A172 (cell line): Measurements from ENCODE around the genes RANBP3L and GDNF.

DNA sequence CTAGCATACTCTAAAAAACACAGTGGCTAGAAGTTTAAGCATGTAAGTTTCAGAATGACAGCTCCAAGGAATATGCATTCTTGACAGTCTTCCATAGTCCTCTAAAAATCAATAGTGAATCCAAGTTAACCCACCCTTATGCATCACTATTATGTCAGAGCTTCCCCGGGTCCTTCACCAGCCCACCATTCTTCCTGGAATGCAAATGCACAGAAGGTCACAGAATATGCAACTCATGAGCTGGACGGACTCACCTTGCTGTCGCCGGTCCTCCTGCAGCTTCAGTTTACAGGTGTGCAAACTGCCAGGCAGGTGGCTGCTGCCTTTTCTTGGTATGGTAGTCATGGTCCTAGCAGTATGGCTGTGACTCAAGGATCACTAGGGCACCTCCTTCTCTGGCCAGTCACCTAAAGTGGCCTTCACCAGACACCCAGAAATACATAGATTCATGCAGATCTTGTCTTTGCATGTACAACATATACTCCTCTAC lies 585 bp downstream of the RANBP3L start:
- RAMPAGE, long total RNA: no peak

DNA sequence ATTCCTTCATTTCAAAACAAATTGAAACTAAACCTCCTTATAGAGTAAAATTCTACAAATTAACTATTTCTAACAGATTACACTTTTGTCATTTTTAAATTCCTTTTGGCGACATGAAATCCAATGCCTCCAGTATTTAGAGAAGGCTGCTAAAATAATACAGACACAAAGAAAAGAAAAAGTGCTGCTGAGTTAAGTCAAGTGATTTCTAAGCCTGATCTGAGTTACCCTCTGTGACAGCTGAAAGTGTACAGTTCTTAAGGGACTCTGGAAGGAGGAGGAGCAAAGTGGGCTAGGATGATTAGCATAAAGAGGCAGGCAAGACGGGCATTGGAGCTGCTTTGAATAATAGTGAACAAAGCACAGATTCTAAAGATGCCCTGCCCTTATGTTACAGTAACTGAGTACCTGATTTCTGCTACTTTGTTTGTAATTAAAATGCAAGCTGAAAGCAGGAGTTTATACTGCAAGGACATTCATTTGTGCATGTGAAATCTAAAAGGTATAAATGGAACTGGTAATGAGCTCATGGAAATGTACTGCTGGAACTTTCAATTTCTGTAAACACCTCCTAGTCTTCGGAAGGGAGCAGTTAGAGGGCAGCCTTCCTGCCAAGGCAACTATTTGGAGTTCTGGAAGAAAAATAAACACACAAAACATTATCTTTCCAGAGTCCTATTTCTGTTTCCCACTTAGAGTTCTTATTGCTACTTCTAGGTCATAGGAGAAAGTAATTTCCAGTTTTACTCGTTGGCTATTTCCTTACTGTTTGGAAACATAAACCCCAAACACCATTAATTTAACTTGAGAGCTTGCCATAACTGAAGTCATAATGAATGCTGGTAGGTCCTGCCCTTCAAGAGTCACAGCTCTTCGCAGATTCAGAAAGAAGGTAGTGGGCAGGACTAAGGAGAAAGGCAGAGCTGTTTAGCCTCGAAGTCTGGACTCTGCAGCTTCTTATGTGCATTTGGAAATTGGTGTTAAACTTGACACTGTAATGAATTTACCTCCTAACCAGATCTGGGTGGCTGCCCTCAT lies at the start of gene RANBP3L:
Gene RANBP3L, minus strand, starts transcription at position 235 of the 1,038 bp plus-strand sequence.
- RAMPAGE, long total RNA: no peak

DNA sequence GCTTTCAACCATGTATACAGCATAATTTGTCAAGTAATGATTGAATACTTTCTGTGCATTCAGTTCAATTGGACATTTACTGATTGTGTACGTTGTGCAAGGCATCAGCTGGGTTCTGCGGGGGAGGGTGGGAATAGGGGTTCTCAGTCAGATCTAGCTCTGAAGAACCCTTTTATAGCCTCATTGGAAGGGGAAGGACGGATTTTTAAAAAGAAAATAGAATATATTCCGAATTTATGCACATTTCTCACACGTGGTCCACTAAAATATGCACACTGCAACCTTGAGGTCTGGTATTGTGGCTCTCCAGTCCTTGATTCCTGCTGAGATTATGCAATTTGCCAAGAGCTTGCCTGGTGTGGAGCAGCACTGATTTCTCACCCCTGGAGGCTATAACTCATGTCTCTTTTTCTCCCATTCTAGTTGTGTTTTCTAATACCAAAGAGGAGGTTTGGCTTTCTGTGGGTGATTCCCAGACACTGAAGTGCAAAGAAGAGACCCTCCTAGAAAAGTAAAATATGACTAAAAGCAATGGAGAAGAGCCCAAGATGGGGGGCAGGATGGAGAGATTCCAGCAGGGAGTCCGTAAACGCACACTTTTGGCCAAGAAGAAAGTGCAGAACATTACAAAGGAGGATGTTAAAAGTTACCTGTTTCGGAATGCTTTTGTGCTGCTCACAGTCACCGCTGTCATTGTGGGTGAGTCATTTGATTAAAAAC lies 1.7 kb downstream of the SLC1A3 start:
- RAMPAGE, long total RNA: no peak

- RAMPAGE, long total RNA: no peak
Observed at GRCh38 chr5:36657486-36657776, 51.0 kb downstream of the SLC1A3 start.

GRCh38 chr5:36874994-36875751 lies 1.4 kb upstream of the NIPBL start:
- RAMPAGE, long total RNA: no peak

DNA sequence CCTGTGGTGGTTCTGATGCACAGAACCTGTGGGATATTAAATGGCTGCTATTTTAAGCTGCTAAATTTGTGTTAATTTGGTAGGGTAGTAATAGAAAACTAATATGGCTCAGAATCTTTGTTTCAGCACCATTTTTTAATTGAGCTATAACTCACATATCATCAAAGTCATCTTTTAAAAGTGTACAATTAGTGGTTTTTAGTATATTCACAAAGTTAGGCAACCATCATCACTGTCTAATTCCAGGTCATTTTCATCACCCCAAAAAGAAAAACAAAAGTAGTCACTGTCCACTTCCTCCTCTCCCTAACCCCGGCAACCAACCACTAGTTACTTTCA lies 51.6 kb downstream of the CPLANE1 start:
- RAMPAGE, long total RNA: no peak

DNA sequence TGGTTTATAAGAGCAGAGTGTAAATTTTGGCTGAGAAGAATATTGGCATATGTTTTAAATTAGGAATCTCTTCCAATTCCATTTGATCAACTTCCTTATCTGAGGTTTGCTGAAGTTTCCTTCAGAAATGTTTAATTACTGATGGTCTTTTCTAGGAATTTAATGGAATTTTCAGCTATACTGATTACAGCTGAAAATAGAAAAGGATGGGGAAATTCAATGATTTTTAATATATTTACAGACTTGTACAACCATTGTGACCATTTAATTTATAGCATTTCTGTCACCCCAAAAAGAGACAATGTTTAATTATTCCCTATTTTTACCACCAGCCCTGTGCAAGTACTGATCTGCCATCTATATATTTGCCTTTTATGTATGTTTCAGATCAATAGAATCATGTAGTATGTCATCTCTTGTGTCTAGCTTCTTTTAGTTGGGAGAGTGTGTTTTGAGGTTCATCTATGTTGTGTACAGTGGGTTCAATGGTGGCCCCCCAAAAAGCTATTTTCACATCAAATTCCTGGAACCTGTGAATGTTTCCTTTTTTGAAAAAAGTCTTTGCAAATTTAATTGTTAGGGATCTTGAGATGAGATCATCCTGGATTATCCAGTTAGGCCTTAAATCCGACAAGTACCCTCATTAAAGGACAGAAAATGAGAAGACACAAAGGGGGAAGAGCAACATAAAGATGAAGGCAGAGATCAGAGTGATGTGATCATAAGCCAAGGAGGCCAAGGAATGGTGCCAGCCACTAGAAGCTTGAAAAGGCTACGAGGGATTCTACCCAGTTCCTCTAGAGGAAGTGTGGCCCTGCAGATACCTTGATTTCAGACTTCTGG lies 211.1 kb downstream of the WDR70 start:
- RAMPAGE, long total RNA: no peak

GRCh38 chr5:37839653-37840960 lies at the start of gene GDNF:
GDNF (minus strand) TSS chr5:37840041.
- RAMPAGE, long total RNA: no peak

DNA sequence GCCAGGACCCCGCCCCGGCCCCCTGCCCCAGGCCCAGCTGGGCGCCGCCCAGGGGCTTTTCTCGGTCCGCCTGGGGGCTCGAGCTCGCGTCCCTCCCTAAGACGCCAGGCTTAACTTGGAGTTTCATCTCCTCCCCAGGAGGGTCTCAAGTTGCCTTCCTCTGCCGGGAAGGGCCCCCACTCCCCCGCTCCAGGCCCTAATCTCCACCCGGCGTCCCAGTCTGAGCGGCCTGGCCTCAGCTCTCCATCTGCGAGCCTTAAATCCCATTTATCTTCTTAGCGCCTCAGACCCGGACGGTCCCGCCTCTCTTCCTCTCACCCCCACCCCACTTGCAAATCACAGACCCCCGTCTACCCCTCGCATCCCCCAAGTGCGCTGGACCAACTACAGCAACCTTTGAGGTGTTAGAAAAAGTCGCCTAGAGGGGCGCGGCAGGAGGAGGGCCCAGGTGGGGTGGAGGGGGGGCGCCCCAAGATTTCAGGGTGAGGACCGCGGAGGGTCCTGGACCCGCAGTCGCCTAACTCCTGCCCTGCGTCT lies 550 bp upstream of the EGFLAM start:
- RAMPAGE, long total RNA: no peak

DNA sequence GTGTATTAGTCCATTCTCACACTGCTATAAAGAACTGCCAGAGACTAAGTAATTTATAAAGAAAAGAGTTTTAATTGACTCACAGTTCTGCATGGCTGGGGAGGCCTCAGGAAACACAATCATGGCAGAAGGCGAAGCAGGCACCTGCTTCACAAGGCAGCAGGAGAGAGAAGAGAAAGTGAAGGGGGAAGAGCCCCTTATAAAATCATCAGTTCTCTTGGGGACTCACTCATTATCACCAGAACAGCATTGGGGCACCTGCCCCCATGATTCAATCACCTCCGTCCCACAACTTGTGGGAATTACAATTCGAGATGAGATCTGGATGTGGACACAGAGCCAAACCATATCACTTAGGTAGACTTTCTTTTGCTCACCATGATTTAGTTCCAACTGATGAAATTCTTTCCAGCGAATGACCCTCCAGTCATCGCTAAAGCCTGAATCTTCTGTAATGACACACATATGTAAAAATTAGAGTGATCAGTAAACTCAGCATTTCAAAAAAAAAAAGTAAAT lies 27.3 kb downstream of the EGFLAM start:
- RAMPAGE, long total RNA: no peak

- RAMPAGE, long total RNA: no peak
Observed at GRCh38 chr5:38444942-38445940, 111.2 kb downstream of the LIFR start.

- RAMPAGE, long total RNA: no peak
Observed at GRCh38 chr5:38540139-38540907, 16.1 kb downstream of the LIFR start.

DNA sequence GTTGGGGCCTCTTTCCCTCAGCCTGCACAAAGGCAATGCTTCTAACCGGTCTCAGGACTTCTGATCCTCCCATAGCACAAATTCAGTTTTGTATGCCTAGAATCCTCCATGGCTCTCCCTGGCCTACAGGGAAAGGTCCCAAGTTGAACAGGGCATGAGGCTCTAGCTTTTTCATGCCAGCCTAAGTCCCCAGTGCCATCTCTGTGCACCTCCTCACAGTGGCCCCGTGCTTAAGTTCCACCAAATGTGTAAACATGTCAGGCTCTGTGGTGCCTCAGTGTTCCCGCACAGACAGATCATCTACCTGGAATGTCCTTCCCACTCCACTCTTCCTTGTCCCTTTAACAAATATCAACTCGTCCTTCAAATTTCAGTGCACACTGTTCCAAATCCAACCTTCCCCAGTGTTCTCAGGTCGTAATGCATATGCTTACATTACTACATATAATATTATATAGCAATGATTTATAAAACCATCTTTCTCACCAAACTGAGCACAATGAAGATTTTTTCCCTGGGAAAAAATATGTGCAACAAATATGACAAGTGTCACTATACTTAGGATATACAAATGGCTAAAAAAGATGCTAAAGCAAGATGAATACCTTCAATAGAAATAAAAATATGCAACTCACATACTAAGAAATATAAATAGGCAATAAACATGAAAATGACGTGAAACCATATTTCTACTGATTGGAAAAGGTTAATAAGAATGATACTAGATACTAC lies 13.8 kb downstream of the LIFR start:
- RAMPAGE, long total RNA: no peak

DNA sequence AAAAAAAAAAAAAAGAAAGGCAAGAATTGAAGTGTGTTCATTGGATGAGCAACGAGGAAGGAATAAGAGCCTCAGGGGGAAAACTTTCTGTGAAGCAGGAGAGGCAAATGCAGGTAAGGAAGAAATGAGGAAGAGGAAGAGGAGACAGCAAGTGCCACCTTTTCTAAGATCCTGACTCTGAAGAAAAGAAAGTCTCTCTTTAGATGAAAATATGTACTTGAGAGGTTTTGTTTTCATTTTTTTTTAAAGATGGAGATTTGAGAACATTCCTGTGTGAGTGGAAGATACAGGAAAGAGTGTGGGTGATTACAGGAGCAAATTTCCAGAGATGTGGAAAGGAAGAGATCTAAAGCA lies 93.7 kb upstream of the LIFR start:
- RAMPAGE, long total RNA: no peak

DNA sequence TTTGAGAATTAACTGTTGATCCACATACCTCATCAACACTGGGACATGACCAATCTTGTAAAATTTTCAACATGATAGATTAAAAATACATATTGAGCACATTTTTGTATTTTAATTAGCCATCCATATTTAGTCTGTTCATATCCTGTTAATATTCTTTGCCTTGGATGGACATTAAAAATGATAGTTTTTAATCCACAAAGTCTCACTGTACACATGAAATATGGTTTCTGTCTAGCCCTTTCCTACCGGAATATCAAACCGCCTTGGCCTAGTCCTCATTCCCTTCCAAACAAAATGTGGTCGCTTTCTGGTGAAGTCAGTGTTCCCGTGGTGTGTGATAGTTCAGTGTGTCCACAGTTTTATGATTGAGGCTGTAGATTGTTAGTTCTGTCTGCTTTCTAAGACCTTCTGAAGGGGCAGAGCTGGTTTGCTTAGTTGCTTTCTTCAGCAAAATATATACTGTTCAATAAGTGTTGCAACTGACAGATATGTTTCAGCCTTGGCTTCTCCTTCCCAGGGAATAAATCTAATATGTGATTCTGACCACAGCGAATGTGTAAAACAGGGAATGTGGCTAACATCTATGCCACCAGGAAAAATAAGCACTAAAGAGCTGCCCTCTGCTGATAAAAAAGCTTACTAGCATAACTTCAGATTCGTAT lies 13.2 kb upstream of the OSMR start:
- RAMPAGE, long total RNA: no peak

DNA sequence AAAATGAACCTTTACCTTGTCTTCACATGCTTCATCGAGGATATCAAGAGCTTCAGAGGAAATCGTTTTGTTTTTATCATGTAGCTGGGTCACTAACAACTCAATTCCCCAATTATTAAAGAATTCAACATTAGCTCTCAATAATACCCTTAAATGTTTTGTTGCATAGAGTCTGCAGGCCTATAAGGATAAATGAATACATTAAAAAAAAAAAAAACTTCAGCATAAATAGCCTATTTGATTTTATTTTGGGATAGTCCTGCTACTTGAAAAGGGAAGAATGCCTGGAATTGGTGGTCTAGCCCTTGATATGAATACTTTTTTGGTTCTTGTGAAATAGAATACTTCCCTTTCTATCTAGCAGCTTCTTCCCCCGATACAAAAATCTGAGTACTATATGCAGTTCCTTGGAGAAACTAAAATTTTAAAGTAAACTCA lies 112.9 kb downstream of the OSMR start:
- RAMPAGE, long total RNA: no peak

GRCh38 chr5:39199784-39200722 lies 19.3 kb downstream of the FYB1 start:
- RAMPAGE, long total RNA: no peak

DNA sequence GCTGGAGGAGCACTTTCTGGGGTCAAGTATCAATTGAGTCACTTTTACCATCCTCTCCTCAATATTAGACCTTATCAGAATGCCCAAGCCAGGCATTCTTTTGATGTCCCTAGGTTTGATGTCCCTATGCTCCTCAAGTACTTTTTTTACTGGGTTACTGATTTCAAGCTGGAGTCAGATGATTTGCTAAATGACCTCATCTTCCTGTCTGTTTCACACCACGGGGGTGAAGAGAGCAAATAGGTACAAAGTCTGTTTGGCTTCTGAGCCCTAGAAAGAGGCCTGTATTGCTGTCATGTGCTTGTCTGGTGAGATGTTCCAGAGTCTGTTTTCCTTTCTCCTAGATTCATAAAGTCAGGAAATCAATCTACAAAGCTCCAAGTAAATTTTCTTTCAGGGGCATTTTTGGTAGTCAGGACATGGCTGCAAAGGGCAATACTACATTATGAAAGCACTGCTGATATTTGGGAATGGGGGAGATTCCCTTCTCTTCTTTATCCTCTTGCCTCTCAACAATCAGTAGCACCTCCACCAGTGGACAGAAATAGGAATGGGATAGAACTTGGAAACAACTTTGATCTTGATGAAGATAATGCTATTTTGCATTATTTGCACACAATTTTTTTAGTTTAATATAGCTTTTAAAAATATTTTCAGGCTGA lies 12.8 kb upstream of the DAB2 start:
- RAMPAGE, long total RNA: no peak

- RAMPAGE, long total RNA: start-site peak on the plus strand at chr5:39520407-39520419, 30 and 81 reads in 2 replicates
Observed at GRCh38 chr5:39520201-39520690, 95.5 kb upstream of the DAB2 start.

DNA sequence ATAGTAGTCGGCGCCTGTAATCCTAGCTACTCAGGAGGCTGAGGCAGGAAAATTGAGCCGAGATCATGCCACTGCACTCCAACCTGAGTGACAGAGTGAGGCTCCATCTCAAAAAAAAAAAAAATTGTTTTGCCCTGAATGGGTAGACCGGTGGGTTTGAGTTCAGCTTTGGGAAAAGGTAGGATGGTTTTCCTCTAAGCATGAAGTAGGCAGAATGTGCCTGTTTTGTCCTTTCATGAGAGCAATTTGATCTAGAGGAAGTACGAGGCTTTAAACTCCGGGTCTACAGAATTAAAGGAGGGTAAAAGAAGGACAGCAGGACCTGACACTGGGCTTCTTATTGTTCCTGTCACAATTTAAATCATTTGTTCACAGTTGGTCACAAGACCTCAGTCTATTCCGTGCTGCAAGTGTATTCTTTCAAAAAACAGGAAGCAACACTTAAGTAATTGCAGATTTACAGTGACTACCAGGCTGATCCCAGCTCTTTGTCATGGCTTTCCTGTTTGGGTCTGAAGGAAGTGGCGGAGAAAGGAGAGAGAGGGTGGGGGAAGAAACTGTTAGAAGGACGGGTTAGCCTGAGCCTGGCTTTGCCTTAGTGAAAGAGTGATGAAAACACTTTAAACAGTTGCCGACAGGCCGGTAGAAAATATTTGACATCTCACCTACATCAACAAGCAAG lies 101.9 kb upstream of the DAB2 start:
- RAMPAGE, long total RNA: no peak